Cardiac atrium fibroblast (primary cell): Measurements from ENCODE around the genes PNMA5, SRPK3, TKTL1 and FLNA.

GRCh38 chrX:152993886-152994376 is at the start of gene PNMA5:
Gene PNMA5, minus strand, starts transcription at chrX:152994116.
- RAMPAGE, long total RNA, result no peak

- RAMPAGE, long total RNA, result no peak
These were observed 2.1 kb downstream of the ZNF275 start for GRCh38 chrX:153336001-153336586.

GRCh38 chrX:153624131-153624830 is 22.7 kb upstream of the DUSP9 start:
- RAMPAGE, long total RNA, result no peak

DNA sequence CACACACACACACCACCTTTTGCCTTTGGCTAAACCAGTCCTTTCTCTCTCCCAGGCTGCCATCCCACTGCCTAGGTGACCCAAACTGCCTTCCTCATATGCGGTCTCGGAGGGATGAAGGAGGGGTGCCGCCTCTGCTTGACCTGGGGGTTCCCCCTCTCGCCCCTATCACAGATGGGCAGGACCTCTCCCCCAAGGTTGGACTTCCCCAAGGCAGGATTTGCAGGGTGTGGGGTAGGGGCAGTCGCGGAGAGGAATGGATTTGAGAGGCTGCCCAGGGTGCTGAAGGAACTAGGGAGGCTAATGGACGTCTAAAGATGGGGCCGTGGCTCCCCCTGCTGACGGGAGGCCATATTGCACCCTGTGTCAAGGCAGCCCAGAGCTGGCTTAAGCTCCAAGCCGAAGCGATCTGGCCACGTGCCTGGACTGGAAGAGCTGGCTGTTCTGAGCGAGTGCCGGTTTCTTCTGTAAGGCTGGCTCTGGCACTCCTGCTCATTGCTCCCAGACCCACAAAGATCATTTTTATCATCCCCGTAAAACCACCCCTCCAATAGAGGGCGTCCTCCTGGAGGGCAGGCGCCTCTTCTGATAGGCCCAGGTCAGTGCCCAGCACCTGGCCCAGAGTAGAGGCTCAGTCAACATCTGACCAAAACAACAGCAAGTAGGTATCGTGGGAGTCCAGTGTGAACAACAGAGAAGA is 5.7 kb downstream of the PNCK start:
- RAMPAGE, long total RNA, result no peak

DNA sequence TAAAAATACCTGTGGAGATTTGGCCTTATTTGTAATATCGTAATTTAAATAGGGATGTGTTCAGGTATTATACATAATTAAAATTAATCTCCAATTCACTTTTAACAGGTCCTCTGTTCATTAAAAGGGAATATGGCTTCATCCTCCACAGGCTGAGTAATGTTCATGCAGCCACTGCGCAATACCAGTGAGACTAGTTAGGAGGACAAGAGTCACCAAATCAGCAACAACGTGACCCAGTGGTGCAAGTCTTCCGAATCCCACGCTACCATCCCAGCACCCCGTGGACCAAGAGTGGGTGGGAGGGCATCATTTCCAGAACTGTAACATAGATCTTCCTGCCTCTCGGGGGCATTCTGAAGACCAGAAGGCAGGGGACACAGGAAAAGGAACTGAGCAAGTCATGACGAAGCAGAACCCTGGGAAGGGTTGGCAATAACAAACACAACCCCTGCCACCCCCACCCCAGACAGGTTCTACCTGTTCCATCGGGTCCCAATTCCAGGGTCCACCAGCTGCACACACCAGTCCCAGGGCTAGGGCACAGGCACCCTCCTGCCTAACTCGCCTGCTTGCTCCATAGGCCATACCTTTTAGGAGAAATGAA is 1.5 kb downstream of the BCAP31 start:
- RAMPAGE, long total RNA, result no peak

- RAMPAGE, long total RNA, result no peak
These were observed 801 bp downstream of the BCAP31 start for GRCh38 chrX:153723170-153724001.

DNA sequence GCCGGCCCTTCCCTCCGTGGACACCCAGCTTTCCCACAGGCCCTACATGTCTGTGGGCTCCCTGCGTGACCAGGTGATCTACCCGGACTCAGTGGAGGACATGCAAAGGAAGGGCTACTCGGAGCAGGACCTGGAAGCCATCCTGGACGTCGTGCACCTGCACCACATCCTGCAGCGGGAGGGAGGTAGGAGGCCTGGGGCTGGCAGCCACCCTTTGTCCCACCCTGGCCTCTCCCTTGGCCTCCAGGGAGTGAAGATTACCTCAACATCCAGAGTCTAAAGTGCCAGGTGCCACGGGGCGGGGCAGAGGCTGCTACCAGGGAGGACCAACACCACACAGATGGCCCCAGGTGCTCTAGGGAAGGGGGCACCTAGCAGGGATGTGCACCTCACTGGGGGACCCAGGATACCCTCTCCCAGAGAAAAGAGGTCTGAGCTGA is 15.9 kb downstream of the ABCD1 start:
- RAMPAGE, long total RNA, result no peak

DNA sequence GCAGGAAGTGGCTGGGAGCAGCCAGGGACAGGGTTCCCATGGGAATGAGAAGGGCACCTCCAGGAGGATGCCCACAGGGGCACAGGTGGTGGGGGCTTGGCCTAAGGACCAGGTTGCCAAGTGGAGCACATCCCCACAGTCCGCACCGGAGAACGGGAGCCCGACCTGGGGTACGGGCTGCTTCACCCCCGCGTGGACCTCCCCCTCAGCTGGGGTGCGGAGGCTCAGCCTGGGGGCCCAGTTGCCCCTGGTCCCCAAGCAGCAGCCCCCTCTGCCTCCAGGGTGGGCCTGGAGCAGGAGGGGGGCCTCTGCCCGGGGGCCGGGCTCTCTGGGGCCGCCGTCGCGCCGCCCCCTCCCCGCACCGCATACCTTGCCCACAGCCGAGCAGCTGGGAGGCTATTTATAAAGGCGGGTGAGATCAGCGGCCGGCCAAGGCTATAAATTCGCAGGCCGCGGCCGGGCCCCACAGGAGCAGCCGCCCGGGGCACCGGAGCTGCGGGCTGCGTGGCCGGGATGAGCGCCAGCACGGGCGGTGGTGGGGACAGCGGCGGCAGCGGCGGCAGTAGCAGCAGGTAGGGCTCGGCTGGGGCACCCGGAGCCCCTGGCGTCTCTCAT is at the start of gene SRPK3:
Gene SRPK3, plus strand, starts transcription at position 468 of the 615 bp plus-strand sequence.
- RAMPAGE, long total RNA, result no peak

DNA sequence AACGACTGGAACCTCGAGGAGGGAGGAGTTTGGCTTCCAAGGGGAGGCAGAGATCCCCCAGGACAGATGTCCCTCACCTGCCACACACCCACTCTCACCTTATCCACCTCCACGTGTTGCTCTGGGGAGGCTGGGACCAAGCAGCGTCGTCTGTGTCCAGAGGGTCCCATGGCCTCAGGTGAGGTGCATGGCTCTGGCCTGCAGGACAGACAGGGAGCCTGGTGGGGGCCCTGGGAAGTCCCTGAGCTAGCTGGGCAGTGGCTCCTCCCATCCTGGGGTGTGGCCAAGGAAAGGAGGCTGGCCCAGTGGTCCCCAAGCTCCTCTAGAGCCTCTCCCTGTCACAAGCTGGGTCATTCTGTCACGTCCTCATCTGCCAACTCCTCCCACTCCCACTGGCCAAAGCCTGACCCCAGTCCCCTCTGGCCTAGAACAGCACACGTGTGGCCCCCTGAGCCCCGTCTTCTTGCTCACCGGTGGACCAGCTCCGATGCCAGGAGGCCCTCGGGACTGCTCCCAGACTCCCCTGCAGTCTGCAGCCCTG is 4.6 kb downstream of the AVPR2 start:
- RAMPAGE, long total RNA, result no peak

- RAMPAGE, long total RNA, result no peak
These were observed 665 bp downstream of the ARHGAP4 start for GRCh38 chrX:153925212-153925985.

GRCh38 chrX:153941292-153942200 is 2.9 kb downstream of the RENBP start:
- RAMPAGE, long total RNA, result no peak

DNA sequence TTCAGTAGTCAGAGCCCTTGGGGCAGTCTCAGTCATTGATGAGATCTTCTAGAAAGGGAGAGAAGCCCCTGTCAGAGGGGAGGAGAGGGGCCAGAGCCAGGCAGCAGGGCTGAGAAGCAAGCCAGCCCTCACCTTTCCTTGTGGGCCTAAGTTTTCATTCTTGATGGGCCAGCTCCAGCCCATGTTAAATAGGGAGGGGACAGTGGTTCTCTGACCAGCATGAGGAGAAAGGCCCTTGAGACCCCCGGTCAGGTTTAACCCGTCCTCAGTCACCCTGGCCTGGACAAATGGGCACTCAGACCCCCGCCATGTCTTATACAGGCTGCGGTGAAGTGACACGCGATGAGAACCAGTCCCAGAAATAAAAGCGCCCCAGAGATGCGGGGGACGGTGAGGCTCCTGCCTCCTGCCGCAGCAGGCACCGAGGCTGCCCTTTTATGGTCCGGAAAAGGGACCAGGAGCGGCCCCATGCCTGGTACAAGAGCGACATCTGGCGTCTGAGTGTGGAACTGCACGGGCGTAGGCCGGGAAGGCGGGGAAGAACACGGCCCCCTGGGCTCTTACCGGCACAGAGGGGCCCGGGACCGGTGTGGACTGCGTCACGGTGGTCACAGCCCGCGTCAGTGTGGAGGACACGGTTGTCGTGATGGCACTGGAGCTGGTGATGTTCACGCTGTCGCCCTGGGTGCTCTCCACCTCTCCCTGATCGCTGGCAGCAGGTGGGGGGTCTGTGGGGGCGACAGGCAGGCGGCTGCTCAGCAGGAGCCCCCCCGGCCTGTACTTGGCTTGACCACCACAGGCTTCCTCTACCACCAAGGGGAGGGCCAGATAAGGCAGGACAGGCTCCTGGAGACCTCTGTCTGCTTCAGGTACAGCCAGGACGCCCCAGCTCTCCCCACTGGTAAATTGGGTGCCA is 8.9 kb upstream of the RENBP start:
- RAMPAGE, long total RNA, result no peak

DNA sequence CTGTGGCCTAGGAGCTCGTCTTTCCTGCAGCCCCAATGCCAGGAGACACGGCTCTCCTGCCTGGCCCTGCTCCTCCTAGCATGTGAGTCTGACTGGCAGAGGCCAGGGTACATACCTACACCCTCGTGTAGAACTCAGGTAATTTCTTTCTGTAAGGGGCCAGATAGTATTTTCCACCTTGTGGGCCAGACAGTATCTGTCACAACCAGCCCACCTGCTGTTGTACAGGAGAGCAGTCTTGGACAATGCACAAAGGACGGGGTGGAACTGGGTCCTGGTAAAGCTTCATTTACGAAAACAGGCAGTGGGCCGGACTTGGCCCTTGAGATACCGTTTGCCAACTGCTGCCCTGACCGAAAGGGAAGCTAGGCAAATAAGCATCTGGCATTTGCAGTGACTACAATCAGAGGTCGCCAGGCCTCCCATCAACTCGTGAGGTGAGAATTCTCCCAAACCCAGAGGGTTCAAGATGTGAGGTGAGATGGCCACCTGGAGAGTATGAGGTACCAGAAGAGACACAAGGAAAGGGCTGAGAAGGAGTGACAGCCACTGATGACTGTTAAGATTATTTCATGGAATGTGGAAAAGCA is 29.8 kb upstream of the IRAK1 start:
- RAMPAGE, long total RNA, result no peak

GRCh38 chrX:154056733-154057294 is 37.1 kb upstream of the IRAK1 start:
- RAMPAGE, long total RNA, result no peak

DNA sequence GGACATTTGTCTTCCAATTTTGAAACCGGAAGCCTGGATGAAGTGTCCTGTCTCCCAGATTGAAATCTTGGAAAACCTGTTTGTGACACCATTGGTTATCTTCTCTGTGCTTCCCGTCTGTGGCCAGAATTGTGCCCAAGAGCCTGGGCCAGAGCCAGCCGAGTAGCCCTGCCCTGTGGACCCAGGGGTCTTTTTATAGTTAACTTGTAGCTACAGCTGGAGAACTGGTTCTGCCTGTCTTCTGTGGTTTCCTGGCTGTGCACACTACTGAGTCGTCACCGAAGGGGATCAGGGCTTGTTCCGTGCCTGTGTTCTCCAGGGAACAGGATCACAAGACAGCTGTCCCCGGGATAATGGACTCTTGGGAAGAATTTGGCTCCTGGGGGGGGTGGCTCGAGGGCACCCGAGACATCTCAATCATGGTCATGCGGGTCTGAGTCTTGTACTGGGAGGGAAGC is 22.1 kb upstream of the OPN1LW start:
- RAMPAGE, long total RNA, result no peak

DNA sequence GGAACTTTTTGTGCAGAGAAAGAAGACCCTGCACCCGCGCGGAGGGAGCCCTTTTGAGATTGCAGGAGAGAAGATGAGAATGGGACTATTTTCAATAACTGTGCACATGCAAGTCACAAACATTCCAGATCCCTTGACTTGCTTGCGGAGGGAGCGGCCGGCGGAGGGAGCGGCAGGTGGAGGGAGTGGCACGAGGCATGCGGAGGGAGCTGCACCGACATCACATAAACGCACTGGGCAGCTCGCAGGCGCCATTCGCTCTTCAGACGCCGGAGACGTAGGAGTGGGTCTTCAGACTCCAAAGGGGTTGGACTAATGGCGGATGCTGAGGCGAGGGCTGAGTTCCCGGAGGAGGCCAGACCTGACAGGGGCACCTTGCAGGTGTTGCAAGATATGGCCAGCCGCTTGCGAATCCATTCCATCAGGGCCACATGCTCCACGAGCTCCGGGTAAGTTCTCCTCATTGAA is at the start of gene TKTL1:
Gene TKTL1, plus strand, starts transcription at position 251 of the 468 bp plus-strand sequence.
- RAMPAGE, long total RNA, result no peak

GRCh38 chrX:154359613-154359967 is 14.8 kb downstream of the FLNA start:
- RAMPAGE, long total RNA, result no peak

DNA sequence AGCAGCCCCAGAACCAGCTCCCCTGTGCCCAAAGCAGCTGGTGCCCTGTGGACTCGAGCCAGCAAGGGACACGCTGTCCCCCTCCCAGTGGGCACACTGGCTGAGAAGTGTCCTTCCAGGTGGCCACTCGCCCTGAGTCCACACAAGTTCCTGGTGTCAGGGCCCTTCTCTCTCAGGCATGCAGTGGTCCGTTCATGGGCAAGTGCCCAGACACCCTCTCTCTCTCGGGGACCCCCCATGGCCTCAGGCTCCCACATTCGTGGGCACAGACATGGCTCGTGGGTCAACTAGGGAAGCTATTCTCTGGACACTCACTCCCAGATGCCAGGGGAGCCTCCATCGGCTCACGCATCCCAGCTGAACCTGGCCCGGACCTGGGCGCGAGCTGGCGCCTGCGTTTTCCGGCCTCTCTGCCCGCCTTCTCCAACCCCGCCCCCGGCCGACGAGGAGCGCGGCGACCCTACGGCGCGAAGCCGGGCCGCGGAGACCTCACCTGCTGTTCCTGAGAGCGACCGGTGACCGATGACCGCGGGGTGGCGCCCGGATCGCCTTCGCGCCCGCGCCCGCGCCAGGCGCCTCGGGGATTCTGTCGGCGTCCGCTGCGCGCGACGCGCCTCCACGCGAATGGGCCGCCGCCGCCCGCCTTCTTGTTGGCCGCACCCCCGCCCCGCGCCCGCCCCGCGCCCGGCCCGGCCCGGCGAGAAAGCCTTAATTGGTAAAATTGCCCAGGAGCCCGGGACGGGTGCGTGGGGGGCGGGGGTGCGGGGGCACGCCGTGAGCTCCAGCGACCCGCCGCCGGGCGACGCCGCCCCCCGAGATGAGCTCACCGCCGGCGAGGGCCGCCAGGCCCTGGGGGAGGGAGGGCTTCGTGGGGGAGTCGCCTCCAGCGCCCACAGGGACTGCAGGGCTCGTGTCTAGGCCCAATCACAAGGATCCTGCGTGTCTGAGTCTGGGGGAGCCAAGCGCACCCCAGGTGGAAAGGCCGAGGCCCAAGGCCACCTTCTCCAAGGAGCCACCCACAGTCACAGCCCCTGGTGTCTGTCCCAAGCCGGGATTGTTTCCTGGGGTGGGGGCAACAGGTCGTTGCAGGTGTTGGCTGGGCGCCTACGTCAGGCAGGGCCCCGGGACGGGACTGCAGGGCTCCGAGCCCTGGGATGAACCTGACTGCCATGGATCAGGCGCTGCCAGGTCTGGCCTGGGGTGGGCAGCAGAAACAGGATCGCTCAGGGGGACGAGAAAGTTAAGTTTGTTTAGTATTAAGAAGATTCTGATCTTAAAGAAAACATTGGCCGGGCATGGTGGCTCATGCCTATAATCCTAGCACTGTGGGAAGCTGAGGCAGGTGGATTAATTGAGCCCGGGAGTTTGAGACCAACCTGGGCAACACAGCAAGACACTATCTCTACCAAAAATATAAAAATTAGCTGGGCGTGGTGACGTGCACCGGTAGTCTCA is at the start of gene FLNA:
Gene FLNA, minus strand, starts transcription at position 622 of the 1,455 bp plus-strand sequence.
- RAMPAGE, long total RNA, result no peak

- RAMPAGE, long total RNA, result no peak
These were observed 2.3 kb downstream of the EMD start for GRCh38 chrX:154381124-154381994.

DNA sequence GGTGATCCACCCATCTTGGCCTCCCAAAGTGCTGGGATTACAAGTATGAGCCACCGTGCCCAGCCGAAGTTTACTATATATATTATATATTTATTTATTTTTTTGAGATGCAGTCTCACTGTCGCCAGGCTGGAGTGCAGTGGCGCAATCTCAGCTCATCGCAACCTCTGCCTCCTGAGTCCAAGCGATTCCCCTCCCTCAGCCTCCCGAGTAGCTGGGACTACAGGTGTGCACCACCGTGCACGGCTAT is 3.1 kb downstream of the EMD start:
- RAMPAGE, long total RNA, result no peak